Neural cell (in vitro differentiated cells): ENCODE data around the gene BCAS1.

- RAMPAGE, long total RNA: no peak
Observed at GRCh38 chr20:53216801-53217658, 244.9 kb downstream of the TSHZ2 start.

DNA sequence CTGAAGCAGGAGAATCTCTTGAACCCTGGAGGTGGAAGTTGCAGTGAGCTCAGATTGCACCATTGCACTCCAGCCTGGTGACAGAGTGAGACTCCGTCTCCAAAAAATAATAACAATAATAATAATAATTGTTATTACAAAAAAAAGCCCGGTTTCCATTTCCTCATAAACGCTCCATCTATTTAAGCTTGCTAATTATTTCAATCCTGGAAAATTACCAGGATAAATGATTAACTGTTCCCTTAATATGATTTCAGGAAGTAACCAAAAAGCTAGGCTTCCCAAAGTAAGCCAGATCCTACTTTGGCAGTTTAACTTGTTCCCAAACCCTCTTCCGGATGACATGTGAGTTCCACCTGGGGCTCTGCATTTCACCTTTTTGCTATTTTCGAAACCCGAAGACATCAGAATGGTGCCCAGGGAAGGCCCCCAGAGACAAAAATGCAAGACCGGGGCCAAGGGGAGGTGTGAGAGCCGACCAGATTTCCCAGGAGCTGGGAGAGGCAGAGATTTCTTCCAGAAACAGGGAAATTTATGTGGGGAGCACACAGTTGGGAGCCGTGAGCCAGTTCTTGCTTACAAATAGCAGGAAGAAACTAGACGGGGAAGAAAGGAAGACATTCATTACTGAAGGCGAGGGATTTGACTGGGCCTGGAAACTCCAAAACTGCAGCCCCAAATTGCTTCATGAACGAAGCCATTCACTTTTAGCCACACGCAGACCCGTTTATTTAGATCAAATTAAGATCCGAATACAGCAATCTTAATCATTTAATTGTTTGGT is 209.8 kb downstream of the ZNF217 start:
- RAMPAGE, long total RNA: no peak

DNA sequence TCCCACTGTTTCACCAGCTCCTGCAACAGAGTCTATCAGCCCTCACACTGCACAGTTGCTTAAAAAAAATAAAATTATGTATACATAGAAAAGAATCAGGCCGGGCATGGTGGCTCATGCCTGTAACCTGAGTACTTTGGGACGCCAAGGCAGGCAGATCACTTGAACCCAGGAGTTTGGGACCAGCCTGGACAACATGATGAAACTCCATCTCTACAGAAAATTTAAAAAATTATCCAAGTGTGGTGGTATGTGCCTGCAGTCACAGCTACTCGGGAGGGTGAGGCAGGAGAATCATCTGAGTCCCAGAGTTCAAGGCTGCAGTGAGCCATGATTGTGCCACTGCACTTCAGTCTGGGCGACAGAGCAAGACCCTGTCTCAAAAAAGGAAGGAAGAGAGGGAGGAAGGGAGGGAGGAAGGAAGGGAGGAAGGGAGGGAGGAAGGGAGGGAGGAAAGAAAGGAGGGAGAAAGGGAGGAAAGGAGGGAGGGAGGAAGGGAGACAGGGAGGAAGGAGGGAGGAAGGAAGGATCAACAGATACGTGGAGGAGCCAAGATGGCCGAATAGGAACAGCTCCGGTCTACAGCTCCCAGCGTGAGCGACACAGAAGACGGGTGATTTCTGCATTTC is 90.2 kb downstream of the ZNF217 start:
- RAMPAGE, long total RNA: no peak

DNA sequence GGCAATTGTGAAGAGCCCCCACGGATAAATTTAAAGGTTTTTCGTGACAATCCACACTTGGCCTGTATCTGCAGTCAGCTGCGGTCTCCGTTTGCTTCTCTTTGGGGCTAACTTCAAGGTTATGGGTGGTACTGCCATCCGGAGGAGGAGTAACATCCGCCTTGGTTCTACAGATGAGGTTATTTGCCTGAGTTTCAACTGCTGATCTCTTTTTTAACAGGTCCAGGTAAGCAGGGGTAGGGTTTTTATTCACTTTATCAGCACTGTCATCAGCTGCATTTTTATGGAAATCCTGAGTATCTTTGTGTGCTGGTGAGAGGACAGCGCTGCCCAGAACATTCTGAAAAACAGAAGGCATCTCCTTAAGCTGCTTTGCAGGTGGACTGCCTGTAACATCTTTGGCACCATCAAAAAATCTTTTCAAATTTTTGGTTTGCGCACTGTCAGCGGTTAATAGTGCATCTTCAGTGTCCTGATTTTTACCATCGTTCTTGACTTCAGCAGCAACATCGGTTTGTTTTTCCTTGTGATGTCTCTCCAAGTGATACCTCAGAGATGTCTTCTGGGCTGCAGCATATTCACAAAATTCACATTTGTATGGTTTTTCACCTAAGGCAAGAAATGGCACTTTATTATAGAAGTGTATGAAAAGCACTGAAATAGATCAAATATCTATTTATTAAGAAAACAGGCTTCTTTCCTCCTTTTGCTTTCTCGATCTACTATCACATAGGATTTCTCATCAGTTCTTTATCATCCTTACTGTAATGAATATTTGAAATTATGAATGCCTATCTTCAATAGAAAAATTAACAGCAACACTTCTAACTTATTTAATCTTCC is 16.7 kb downstream of the ZNF217 start:
- RAMPAGE, long total RNA: no peak

GRCh38 chr20:53590899-53591150 is 2.8 kb downstream of the ZNF217 start:
- RAMPAGE, long total RNA: no peak

DNA sequence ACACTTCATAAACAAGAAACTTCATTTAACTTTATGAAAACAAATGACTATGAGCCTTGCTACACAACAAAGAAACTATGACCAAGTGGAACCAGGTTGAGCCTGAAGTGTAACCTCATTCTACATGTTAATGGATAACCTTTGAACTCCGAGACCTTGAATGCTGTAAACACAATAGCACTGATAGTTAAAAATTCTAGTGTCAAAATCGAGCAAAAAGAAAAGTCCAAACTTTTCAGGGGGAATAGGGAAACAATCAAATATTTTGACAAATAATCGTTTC is 2.1 kb upstream of the ZNF217 start:
- RAMPAGE, long total RNA: no peak

DNA sequence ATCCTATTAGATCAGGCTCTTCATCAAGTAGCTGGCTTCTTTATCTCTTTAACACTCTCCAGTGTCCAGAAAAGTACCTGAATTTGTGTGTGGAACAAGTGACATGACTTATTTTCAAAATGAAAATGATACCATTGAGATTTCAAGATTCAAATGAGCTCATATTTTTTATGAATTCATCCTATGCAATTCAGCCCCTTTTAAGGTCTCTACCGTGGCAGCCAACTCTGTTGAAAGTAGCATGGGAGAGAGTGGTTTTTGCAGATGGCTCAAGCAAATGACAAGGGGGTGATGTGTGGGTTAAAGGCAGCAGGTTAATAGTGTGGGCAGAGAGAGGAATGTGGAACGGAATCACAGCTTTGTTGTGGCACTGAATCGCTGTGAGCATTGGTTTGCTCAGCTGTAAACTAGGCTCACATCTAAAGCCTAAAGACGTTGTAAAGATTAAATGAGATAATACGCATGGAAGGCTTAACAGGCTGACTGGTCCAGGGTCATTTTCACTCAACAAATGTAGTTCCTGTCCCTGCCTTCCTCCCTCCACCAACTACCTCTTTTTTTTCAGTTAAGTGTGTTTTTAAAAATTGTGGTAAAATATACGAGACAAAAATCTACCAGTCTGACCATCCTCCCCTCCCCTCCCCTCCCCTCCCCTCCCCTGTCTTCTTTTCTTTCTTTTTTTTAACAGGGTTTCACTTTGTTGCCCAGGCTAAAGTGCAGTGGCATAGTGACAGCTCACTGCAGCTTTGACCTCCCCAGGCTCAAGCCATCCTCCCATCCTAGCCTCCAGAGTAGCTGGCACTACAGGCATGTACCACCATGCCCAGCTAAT is 114.7 kb upstream of the ZNF217 start:
- RAMPAGE, long total RNA: no peak

GRCh38 chr20:53711656-53712045 is 118.0 kb upstream of the ZNF217 start:
- RAMPAGE, long total RNA: no peak

GRCh38 chr20:53737451-53738312 is 144.0 kb upstream of the ZNF217 start:
- RAMPAGE, long total RNA: no peak

DNA sequence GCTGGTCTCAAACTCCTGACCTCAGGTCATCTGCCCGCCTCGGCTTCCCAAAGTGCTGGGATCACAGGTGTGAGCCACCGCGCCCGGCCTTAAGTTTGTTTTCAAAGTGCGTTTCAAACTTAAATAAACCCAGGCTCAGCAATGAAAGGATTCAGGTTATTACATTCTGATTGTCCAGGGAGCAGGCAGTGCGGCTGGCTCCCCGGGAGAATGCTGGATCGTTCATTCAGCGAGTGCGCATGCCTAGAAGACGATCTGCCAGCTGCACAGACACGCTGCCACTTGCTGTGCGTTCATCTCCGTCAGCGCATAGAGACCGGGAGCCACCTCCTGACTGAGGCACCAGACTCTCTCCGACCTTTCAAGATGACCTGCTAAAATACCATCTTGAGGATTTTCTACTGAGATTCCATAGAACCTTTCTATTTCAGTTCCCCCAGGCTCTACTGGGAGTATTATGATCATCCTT is 163.9 kb upstream of the ZNF217 start:
- RAMPAGE, long total RNA: no peak

- RAMPAGE, long total RNA: no peak
Observed at GRCh38 chr20:53767549-53768119, 174.0 kb upstream of the ZNF217 start.

DNA sequence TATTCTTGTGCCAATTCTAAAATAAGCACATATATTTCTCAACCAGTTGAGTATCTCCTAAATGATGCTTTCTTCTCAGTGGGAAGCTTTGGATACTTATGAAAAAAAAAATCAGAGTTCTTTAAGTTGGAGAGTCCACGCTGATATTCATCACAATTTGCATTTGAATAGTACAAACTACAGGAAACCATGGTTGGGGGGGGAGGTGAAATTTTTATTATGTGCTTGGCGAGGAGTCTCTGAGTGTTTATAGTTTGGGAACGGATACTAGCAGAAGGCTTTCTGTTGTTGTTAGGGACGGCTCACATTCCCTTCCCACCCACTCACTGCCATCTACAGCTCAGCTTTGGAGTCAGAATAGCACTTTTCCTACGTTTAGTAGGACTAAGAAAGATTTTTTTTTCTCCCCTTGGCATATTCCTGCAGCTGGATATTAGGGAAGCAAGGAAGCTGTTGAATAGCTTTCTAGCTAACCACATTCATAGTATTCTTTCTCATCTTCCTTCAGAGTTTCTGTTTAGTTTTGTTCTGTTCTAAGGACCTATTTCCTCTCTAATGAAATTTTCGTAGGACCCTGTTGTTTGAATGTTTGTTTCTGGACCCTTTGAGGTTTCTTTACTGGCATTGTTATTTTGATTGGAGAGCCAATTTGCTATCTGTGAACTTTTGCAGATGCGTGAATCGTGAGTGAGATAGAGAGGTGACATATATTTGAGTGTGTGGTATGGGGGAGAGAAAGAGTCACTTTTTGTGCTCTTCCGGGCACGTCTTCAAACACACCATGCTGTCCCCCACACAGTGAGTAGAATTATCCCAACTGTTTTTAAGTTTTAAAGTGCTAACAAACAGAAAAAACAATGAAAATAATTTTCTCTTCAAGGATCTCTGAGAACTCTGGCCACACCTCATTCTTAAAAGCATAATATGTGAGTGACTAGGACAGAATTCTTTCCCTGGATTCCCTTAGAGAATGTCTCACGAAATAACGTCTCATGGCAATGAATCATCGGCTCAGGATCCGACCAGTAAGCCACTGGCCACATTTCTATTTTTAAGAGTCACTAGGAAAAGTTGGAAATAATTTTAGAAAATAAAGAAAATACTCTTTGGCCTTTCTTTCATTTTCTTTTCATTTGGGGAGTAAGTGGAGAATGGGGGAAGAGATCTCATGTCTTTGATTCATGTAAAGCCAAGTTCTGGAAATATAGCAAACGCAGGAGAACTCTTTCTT is 235.4 kb upstream of the ZNF217 start:
- RAMPAGE, long total RNA: no peak

GRCh38 chr20:53834662-53834981 is 235.8 kb downstream of the BCAS1 start:
- RAMPAGE, long total RNA: no peak

- RAMPAGE, long total RNA: no peak
Observed at GRCh38 chr20:53863808-53864350, 206.5 kb downstream of the BCAS1 start.

DNA sequence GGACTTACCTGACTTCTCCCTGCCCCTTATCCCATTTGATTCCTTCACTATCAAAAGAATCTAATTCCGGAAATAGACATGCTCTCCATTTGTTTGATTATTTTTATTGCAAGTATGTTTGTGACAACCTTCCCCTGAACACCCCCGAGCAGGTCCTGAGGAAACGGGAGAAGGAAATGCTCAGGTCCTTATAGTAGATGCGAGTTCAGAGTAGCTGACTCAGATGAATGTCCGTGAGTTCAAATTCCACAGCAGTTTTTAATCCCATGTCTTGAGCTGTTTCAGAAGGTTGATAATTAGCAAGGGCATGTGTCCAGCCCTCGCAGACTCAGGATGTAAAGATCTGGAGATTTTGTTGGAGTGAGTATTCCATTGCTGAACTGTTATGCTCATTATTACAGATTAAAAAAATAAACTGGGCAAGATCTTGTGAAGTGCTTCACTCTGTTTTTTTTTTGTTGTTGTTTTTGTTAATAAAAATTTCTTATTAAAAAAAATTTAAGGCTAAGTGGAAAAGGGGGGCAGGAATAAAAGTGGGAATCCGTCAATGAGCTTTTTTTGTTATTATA is 169.3 kb downstream of the BCAS1 start:
- RAMPAGE, long total RNA: no peak

DNA sequence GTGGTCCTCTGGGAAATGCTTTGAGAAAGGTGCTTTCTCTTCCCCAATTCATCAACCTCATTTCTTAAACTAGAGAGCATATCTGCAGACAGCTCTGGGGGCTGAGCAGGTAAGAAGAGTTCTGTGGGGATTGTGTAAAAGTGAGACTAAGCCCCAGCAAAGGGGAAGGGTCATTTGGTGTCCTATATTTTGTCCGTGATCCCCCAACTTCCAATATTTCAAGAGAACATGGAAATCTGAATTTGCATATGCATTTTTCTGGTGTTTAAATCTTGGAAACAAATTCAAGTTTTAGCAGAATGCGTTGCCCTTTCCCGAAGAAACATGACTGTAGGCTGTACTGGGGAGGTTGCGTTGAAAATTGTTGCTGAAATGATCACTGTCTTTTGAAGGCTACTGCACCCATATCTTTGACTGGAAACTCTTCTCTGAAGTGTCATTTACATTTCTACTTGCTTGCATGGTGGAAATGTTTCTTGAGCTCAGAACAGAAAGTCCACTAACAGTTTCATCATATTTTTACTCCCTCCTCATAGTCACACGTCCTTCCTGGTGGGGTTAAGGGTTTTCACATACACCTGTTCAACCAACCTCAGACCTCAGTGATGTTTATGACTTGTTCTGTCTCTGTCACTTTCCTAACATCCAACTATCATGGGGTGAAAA is 140.3 kb downstream of the BCAS1 start:
- RAMPAGE, long total RNA: no peak

GRCh38 chr20:53940964-53941554 is 129.3 kb downstream of the BCAS1 start:
- RAMPAGE, long total RNA: no peak

- RAMPAGE, long total RNA: no peak
Observed at GRCh38 chr20:53995852-53996371, 74.5 kb downstream of the BCAS1 start.

- RAMPAGE, long total RNA: no peak
Observed at GRCh38 chr20:54070181-54070991, at the start of gene BCAS1. Gene BCAS1, minus strand, starts transcription at chr20:54070594.

- RAMPAGE, long total RNA: no peak
Observed at GRCh38 chr20:54686653-54687061, 211.3 kb downstream of the DOK5 start.